CD14-positive monocyte (primary cell): ENCODE results near the gene KCNJ16.

DNA sequence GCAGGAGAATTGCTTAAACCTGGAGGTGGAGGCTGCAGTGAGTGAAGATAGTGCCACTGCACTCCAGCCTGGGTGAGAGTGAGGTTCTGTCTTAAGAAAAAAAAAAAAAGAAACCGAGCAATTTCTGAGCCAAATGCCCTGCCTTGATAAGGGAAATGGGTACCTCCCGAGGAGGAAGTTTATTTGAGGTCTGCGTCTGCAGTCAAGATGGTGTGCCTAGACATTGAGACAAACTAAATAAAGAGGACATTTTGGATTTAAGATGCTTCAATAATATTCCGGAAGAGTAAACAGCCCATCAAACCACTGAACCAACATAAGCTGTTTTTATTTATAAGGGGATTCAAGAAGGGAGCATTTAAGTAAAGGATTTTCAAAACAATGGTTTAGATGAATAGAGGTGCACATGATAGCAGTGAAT is 19.8 kb downstream of the WIPI1 start:
- CAGE, long polyA plus RNA, result no peak

DNA sequence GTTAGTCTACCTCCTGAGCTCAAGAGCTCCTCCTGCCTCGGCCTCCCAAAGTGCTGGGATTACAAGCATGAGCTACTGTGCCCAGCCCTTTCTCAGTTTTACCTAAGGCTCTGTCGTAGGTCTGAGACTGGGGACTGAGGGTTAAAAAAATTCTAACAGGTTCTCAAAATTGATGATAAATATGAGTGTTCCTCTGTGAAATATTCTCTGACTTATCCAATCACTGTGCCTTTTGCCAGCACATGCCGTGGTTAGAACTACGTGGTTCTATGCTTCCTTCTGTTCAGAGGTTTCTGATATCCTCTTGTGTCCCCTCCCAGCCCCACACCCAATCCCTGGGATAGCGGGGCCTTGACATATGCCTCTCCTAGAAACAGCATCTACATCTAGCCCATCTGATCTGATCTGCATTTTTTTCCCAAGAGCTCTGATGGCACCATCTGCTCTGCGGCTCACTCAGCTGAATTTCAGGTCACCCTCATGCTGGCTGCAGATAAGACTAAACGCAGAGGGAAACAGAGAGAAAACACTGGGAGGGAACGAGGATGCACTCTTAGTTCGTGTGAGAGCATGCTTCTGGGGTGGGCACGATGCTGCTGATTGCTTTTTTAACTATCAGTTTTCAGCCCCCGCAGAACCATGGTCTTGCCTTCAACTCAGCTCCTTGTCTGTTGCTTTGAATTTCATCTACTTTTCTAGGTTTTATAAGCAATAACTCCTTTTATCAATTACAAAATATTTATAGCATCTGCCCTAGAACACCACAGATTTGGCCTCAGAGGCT is 10.7 kb downstream of the WIPI1 start:
- CAGE, long polyA plus RNA, result no peak

DNA sequence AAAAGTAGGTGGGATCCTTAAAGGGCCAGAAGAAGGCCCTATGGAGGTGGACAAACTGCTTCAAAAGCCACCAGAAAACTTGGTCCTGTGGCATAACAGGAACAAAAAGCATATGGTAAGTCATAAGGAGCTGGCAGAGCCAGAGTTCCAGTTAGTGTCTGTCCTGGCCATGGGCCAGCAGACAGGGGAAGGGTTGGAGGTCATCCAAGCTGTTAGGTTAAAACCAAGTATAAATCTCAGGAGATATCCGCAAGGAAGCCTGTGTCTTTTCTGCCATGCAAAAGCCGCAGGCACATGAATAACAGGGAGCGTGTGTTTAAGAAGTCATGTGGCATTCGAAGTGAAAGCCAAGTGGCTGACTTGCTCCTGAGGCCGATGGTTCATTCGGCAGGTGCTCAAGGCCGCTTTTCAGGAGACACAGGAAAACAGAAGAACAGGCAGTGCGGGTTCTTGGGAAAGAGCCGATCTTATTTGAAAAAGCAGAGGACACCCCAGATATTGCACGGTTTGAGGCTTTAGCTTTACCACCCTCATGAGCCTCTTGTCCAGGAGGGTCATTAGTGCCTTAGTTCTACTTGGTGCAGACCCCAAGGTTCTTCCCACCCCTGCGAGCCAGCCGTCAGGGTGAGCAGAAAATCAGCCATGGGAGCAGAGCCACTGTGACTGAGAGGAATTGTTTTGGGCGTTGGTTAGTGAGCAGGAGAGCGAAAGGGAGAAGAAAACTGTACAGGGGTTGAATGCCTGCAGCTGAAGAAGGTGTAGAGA is 20.2 kb upstream of the PRKAR1A start:
- CAGE, long polyA plus RNA, result no peak

DNA sequence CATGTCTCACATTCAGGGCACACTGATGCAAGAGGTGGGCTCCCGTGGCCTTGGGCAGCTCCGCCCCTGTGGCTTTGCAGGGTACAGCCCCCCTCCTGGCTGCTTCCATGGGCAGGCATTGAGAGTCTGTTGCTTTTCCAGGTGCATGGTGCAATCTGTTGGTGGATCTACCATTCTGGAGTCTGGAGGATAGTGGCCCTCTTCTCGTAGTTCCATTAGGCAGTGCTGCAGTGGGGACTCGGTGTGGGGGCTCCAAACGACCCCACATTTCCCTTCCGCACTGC is 5.7 kb downstream of the PRKAR1A start:
- CAGE, long polyA plus RNA, result no peak

DNA sequence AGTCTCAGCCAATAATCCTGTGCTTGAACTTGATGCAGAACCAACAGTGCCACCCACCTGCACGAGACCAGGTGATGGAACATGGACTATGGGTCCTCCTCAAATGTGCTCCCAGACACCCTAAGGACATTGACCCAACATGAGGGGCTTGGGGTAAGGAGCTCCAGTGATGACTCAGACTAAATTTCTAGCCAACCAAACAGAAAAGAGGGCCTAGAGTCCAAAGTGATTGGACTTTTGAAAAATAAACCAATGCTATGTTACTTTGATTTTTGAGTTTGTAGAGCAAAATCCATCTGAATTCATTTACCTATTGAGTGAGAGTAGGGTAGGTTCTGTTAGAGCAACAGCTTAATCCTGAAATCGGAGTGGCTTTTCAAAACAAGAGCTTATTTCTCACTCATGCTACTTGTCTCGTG is 21.9 kb downstream of the FAM20A start:
- CAGE, long polyA plus RNA, result no peak

DNA sequence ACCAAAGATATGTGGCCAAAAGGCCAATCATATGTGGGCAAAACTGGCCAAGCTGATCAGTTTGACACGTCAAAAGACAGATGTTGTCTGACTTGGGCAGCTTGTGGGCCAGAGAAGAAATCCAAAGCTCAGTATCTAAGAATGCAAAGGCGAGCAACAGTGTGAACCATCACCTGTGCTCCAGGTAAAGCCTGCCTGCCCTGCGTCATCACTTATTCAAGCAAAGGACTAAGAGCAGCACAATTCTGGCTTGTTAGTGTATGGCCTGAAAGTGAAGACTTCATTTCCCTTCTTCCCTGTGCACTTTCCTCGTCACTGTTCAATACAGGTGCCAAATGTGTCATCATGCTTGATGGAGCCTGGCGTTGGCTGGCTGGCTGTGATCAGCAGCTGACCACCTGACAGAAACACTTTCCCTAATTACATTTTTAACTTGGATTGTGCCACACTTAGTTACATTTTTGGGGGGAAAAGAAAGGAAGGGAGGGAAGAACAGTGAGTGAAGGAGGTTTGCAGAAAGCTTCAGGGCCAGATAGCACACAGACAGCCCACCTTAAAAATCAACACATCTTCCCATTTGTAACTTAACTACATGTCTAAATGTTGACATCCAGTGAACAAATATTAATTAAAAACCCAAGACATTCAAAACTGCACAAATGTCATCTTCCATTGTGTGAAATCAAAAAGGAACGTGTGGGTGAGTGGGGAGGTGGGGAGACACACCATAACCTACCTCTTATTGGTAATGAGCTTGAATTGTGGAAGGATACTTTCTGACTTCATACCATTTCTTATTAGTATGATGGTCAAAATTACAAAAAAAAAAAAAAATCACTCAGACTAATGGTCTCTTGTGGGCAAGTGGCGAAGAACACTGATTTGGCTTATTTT is 4.5 kb downstream of the FAM20A start:
- CAGE, long polyA plus RNA, result no peak

- CAGE, long polyA plus RNA, result no peak
Observed at GRCh38 chr17:68824665-68825254, 130.4 kb downstream of the ABCA8 start.

DNA sequence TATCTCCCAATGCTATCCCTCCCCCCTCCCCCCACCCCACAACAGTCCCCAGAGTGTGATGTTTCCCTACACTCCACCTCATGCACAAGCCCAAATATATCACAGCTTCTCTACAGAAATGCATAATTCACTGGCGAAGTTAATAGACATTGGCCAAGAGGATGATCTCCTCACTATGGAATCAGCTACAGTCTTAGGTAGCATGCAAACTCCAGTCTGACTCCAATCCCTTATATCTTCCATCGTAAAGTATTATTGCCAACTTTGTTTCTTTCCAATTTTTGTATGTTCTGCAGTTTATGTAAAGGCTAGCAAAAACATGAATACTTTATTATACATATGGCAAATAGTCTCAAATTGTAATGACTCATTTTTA is 1.0 kb downstream of the ABCA8 start:
- CAGE, long polyA plus RNA, result no peak

DNA sequence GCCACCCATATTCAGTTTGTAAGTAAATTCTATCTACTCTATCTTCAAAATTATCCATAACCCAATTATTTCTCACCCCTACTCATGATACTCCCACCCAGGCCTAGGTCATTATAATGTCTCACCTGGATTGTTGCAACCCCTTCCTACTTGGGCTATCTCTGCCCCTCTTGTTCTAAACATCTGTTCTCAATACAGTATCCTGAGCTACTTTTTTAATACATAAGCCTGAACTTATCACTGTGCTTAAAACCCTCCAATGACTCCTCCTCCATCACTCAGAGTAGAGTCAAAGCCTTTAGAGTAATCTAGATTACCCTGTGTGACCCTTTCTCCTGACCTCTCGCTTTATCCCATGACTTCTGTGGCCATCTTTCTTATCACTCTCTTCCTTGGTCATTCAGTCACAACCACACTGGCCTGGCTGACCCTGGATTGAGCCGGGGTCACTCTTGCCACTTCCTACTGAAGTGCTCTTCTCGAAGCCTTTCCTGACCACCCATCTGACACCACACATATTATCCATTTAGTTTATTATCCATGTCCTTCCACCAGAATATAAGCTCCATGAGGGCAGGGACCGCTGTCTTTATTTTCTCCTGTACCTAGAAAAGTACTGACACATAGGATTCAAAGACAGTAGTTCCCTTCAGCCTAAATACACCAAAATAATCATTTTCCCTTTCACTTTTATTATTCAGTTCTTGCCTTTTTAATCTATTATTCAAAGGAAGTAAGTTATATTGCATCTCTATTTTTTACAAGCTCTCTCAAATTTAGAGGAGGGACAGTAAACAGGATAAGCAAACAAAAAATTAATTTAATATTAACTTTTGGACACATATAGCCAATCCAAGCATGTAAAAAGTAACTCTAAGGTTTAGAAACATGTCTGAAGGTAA is 28.0 kb upstream of the ABCA9 start:
- CAGE, long polyA plus RNA, result no peak

DNA sequence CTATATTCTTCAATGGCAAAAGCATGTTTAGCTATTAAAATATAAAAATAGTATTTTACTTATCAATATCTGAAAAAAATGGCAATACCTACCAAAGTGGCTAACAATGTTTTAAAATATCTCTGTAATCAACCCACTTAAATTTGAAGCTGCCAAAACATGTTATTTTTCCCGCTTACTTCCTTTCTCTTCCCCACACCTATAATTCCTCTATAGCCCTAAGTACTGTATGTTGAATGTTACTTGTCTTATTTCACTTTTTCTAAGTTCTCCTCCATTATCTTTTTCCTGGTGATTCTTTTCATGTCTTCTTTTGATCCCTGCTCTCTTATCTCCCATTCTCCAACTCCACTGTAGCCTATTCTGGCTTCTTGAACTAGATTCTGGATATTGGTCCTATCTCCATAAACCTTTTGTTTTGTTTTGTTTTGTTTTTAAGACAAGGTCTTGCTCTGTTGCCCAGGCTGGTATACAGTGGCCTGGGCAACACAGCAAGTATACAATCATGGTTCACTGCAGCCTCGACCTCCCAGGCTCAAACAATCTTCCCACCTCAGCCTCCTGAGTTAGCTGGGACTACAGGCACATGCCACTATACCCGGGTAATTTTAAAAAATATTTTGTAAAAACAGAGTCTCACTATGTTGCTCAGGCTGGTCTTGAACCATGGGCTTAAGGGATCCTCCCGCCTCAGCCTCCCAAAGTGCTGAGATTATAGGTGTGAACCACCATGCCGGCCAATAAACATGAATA is 19.8 kb upstream of the ABCA10 start:
- CAGE, long polyA plus RNA, result no peak

GRCh38 chr17:69268450-69269039 is 39.9 kb upstream of the ABCA10 start:
- CAGE, long polyA plus RNA, result no peak

GRCh38 chr17:69322971-69323828 is 3.7 kb downstream of the ABCA5 start:
- CAGE, long polyA plus RNA, result no peak

- CAGE, long polyA plus RNA, result no peak
Observed at GRCh38 chr17:69485072-69485644, 70.7 kb downstream of the MAP2K6 start.

- CAGE, long polyA plus RNA, result no peak
Observed at GRCh38 chr17:69606993-69607640, 192.6 kb downstream of the MAP2K6 start.

DNA sequence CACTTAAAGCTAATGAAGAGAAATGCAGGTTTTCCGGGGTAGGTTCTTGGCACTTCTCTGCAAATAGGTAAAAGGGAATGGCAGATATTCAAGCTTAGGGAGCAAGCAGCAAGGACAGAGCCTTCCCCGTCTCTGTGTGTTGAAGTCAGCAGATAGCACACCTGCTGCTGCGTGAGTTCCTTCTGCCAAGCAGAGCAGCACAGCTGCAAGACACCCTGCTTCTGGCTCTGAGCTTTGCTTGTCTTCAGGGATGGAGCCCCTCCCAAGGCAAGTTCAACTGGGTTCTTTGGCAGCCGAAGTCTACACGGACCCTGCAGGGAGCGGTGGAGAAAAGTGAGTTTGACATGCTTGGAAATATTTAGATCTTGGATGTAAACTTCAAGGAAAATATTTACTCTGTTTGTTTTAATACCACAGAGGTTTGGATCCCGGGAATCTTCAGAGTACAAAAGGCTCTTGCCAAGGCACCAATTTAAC is 113.5 kb upstream of the KCNJ16 start:
- CAGE, long polyA plus RNA, result no peak

DNA sequence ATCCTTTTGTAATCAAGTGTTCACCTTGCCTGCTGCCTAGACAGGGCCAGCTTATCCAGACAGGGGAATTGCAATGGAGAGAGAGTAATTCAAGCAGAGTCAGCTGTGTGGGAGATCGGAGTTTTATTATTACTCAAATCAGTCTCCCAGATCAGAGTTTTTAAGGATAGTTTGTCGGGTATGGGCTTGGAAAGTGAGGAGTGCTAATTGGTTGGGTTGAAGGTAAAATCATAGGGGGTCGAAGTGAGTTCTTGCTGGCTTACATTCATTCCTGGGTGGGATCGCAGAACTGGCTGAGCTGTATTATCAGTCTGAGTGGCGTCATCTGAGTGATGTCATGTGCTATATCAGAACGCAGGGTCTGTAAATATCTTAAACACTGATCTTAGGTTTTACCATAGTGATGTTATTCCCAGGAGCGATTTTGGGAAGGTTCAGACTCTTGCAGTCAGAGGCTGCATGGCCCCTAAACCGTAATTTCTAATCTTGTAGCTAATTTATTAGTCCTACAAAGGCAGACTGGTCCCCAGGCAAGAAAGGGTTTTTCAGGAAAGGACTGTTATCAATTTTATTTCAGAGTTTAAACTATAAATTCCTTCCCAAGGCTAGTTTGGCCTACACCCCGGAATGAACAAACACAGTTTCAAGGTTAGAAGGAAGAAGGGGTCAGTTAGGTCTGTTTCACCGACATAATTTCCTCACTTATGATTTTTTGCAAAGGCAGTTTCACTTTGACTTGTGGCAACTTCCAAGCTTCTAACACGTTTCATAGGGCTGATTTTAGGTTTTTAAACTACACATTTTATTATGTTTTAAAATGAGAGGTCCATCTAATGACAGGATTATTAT is 21.4 kb upstream of the KCNJ16 start:
- CAGE, long polyA plus RNA, result no peak

GRCh38 chr17:70054801-70055761 is 19.9 kb upstream of the KCNJ16 start:
- CAGE, long polyA plus RNA, result no peak

- CAGE, long polyA plus RNA, result no peak
Observed at GRCh38 chr17:70074981-70075530, at the start of gene KCNJ16. KCNJ16 (plus strand) TSS chr17:70075225.

DNA sequence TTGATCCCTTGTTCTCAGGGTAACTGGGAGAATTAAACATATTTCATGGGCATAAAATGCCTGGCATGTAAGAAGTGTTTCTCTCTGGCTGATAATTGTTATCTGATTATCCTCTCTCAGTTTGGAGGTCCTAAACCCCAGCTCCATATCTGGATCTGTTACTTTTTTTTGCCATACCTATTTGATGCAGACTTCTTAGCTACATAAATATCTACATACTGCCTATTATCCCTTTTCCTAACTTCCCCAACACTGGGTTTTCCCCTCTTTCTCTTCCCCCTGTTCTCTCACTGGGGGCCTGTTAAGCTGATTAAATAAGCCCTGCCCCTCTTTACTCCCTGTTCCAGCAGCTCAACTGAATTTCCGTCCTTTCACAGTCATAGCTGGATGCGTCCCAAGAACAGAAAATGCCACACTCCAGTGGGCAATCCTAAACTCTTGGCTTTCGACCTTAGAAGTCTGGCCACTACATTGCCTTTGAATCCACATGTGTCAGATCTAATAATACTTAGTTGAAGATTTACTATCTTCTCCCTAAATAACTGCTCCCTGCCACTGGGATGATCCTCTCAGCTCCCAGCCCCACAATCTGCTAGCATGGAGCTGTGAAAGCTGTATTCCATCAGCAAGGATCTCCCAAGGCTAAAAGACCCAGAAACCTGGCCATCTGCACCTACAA is 34.4 kb downstream of the KCNJ16 start:
- CAGE, long polyA plus RNA, result no peak

DNA sequence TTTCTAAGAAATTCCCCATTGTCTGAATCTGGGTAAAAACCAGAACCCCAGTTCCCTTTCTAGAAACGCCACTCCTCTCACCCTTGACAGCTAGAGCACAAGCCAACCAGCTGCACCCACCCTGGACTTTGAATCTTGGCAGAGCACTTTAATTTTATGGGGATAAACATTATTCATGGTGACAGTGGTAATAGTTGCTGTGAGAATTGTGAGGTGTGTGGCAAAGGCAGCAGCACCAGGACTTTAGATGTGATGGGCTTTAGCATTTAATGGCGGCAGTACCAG is 265.8 kb downstream of the KCNJ2 start:
- CAGE, long polyA plus RNA, result no peak